A172 (cell line): ENCODE measurements around a stretch of chrX.

GRCh38 chrX:38864125-38864387 lies 62.8 kb downstream of the MID1IP1 start:
- RAMPAGE, long total RNA, result no peak

DNA sequence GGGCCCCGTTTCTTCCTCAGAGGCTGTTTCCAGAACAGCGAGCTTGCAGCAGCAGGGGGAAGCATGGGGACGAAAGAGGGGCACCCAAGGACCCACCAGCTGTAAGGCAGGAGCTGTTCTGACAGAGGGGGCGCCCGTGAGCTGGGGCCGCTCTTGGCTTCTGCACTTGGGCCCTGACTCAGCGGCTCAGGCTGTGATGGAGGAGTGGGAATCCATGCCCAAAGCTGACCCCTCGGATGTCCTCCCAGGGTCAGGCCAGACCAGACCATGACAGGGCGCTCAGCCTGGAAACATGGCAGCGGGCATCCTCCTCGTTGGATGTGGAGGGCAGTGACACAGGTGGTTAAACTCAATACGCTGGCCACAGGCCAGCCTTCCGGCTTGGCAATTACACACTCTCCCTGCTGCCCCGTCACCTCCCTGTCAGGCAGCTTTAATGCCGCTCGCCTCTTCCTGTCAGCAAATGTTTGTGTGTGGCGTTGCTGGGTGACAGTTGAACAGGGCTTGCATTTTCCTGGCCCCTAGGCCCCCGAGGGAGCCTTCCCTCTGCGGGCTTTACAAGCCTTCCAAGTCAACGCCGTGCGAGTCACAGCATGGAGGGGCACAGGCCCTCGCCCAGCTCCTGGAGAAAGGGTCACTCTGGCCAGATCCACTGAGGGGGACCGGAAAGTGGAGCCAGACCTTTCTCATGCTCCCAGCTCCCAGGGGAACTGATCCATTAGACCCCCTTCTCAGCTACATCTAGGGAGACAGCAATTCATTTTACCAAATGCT lies 620.1 kb downstream of the BCOR start:
- RAMPAGE, long total RNA, result no peak

DNA sequence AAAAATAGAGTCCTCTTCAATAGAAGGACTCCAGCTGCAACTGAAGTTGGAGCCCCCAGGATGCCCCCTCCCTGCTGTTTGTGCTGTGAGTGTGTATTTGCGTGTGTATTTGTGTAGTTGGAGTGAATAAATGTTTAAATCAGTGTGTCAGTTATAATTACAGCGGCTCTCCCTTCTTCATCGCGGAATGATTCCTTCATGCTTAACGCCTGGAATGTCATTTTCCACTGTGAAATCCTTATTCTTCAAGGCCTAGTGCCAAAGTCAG lies 583.1 kb downstream of the BCOR start:
- RAMPAGE, long total RNA, result no peak

GRCh38 chrX:39645023-39645408 lies 452.7 kb downstream of the BCOR start:
- RAMPAGE, long total RNA, result no peak

- RAMPAGE, long total RNA, result no peak
These were observed 364.9 kb downstream of the BCOR start for GRCh38 chrX:39732843-39733287.

GRCh38 chrX:39811344-39811729 lies 286.4 kb downstream of the BCOR start:
- RAMPAGE, long total RNA, result no peak

DNA sequence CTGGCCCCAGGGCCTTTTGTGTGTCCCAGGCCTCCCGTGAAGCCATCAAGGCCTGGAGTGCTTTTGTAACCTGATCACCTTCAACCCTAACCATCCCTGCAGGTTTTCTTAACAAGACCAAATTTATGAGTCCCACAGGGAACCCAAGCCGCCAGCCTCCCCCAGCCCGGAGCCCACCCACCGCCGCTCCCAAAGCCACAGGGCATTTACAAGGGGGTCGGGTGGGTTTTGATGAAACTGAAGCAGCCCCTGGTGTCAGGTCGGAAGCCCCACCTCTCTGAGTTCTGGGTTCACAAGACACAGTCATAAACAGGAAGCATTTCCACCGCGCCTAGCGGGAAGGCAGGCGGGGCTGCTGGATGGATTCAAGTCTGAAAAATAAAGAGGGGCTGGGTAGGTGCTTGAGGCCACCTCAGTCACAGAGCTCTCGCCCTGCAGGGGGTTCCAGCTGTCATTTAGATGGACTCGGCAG lies 128.6 kb downstream of the BCOR start:
- RAMPAGE, long total RNA, result no peak

GRCh38 chrX:39990290-39990635 lies 107.5 kb downstream of the BCOR start:
- RAMPAGE, long total RNA, result no peak

- RAMPAGE, long total RNA, result no peak
These were observed 10.3 kb upstream of the BCOR start for GRCh38 chrX:40107743-40108841.

- RAMPAGE, long total RNA, result no peak
These were observed 11.3 kb upstream of the BCOR start for GRCh38 chrX:40108842-40109619.

DNA sequence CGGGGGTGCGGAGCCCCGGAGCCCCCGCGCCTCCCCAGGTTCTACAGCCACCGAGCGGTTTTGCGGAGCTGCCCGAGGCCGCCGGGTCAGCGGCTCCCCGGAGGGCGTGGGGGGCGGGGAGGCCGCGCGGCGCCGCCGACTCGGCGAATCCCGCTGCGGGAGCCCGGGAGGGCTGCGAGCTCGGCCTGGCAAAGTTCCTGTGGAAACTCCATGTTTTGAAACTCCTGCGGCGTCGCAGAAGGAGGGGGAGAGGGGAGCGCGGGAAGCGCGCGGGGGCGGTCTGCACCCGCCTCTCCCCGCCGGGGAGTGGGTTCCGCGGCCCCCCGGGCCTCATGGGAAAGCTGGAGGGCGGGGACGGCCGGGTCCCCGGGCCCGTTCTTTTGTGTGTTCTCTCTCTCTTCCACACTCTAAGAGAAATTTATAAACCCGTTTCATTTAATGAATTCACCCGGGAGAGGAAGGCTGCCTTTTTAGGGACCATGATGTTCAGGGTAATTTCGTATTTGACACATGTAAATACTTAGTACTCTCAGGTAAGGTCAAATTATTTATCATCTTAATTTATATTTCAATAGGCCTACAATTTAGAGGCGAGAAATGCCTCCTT lies 12.0 kb upstream of the BCOR start:
- RAMPAGE, long total RNA, result no peak

DNA sequence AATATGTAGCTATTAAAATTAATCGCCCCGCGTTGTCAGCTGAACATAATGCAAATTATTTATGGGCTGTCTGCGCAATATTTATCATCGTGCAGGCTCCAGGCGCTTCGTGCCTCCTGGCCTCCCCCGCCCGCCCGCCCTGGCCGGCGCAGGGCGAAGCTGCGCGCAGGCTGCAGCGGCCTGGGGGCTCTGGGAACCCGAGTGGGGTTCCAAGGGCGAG lies 70.9 kb upstream of the BCOR start:
- RAMPAGE, long total RNA, result no peak

DNA sequence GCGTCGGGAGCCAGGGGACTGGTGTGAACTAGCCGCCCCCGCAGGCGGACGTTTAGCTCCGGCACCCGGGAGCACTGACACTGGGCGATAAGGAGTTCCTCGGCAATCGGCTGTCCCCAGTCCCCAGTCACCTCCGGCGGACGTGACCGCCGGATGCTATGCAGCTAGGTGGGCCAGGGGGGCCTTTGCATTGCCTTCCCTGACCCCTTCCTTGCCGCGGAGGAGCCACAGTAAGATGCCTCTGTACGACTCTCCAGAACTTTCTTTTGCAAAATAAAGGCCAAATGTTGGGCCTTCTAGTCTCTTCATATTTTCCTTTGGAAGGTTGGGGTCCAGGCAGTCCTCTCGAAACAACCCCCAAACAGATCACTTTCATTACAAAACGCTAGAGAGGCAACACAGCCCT lies 75.0 kb upstream of the BCOR start:
- RAMPAGE, long total RNA, result no peak

DNA sequence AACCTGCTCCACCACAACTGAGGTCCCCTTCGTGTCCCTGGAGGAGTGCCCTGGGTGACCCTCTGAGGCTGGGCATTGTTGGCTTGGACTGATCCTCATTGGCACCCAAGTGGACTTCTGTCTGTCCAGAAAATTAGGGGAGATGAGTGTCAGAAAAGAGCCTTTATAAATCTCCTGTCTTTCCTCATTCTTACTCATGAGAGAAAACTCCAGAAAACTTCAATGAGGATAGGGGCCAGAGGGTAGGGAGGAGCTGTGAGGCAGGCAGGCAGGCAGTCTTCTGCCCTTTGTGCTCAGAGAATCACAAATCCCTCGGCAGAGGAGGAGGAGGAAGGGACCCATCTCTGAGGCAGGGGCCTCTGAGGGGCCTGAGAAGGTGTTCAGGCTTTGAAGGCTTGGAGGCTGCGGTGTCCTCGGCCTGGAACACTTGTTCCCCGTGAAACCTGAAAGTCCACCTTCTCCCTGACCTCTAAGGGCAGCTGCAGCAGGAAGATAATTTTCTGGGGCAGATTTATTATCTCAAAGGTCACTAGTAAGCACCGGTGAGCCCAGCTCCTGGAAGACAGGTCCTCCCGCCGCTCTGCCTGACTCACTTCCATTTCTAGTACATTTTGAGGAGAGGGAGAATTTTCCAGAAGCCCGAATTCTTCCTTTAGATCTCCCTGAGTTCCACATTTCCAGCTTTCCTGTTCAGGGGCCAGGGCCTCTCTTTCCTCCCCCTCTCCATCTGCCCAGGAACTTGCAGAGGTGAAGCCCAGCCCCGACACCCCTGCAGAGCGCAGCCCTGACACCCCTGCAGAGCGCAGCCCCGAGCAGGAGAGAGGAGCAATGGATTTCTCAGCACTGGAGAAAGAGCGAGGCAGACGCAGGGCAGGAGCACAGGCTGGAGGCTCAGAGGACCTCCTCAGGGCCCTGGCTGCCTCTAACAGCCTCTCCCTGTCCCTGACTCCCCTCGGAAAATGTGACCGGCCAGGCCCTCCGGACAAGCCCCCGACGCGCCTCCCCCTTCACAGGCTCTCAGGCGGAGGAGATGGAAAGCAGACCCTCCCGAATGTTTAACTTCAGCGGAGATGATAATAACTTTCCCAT lies 200.5 kb upstream of the BCOR start:
- RAMPAGE, long total RNA, result no peak

DNA sequence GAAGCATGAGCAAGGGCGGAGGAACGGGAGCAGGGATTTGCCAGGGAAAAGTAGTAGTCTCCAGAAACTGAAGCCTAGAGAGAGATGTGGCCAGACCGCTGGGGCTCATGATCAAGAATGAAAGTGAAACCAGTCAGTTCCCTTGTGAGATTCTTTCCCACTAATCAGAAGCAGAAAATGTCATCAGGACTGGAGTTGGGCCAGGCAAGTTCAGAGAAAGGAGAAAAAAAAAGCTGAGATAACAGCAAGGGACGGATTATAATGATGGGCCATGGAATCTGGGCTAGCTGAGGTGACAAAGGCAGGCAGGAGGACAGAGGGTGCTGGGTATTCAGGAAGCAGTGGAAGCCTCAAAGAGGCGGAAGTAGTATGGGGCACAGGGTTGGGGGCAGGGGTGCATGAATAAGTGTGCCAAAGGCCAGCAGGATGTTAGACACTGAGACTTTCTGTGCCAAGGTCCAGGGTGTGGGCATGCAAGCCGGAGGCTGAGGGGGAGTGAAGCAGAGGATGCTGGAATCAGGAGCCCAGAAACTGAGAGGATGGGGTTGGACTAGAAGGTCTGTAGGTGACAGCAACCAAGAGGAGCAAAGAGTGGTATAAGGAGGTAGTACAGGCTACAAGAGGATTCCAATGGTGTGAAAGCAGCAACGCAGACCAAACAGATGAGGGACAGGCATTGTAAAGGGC lies 2.4 kb downstream of the CXorf38 start:
- RAMPAGE, long total RNA, result no peak

DNA sequence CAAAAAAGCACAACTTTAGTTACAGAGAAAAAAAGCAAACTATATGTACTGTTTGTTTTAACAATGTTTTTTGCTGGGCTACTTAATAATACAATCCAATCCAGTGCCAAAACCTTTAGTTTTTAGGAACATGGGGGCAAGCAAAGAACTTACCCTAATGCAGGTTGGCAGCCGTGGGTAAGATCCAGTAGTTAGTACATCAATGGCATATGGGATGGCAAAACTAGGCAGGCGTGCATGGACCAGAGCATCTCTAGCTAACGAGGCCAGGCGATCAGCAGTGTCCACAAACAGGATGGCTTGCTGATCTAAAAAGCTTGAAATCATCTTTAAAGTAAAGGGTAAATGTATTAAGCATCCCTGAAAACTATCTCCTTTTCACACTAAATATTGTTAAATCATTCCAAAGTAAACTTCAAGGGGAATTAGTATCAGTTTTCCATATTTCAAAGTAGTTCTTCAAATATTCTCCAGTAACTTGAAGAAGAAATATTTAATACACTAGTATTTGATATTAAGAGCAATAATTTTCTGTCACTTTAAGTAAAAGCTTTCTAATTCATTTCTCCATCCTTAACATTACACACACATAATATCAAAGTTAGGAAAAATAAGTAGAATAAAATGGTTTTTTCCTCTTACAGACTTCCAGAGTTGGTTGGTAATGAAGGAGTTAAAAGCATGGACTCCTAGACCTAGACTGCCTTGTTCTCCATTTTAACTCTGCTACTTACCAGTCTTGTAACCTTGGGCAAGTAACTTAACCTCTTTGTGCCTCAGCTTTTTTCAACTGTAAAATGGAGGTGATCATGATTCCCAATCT lies 20.7 kb downstream of the MED14 start:
- RAMPAGE, long total RNA, result no peak

GRCh38 chrX:40749887-40750370 lies 14.6 kb upstream of the MED14 start:
- RAMPAGE, long total RNA, result no peak

DNA sequence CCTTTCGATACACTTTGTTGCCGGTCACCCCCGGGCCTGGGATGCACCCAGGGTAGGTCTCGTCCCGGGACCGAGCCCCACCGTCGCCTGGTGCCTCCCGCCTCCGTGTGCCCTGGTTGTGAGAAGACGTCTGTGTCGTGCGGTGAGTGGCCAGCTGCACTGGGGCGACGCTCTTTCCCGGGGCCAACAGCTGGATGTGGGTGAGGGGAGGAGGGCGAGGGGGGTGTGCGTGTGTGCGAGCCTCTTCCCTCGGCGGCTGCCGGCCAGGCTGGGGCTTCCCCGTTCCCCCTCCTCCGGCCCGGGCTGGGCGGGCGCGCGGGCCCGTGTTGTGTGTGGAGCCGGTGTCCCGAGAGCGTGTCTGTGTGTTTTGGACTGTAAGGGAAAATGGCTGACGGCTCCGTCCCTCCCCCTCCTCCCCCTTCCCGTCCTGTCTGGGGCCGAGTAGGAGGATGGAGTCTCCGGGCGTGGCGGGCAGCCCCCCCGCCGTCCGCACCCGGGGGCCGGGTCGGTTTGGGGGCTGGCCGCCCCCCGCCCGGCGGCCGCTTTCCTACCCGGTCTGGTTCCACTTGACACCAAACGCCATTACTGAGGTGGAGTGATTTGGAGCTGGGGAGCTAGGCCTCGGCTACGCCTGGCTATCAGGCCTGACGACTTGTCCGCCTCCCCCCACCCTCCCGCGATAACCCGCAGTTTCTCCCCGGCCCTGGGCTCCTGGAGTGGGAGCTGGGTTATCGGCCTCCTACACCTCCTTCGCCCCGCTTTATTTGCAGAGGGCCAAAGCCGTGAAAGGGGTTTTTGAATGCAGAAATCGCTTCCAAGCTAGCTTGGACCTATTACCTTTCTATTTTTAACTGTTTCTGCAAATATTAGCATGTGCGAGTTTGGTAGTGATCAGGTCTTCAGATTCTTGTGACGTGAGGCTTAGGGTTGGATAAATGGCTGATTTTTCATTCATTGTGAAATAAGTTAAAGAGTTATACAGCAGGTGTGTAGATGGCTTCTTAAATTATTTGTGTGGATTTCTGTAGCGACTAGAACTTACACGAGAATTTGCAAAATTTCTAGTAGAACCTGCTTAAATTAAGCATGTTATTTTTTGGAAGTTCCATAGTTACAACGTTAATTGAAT lies 1.1 kb downstream of the USP9X start:
- RAMPAGE, long total RNA, result no peak

- RAMPAGE, long total RNA, result no peak
These were observed 3.5 kb downstream of the USP9X start for GRCh38 chrX:41088813-41089167.

- RAMPAGE, long total RNA, result no peak
These were observed 31.0 kb upstream of the DDX3X start for GRCh38 chrX:41302951-41303370.